ENCODE measurements around the genes NUP35 and ZNF804A.

DNA sequence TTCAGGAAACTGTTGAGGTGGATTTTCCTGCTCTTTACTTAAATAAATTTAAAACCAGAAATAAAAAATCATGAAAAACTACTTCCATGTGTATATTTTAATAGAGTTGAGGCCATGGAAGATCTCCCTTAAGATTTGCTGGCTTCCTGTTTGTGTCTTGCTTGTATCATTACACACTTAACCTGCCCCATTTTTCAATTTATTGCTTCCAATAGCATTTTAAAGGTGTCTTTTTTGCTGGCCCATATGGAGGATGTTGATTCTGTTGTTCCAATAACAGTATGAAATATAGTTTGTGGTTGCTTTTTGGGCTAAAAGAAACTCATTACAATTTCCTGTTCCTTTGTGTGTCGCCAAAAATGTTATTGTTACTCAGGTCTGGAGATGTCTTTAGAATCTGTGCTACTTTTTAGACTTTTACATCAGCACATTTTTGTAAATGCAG, 234.0 kb upstream of the ITGA4 start:
- RRBS = no CpG with 5 or more reads among the region's 1 CpG

DNA sequence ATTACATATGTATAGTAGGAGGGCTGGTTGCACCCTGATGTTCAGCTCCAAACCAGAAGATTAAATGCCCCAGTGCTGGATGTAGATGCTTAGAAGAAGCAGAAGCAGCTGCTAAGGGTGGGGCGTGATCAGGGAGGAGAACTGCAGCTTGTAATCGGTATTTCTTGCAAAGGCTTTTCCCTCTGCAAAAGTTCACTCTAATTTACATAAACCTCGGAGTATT, 145.3 kb upstream of the ITGA4 start:
- RRBS = no CpG with 5 or more reads among the region's 3 CpGs

- RRBS = no CpG with 5 or more reads among the region's 6 CpGs
Measured at GRCh38 chr2:181312626-181313196, 144.5 kb upstream of the ITGA4 start.

GRCh38 chr2:181457726-181458423, 689 bp downstream of the ITGA4 start:
- RRBS = 2% methylated on average over 3 of the region's 46 CpGs

- RRBS = no CpG with 5 or more reads among the region's 2 CpGs
Measured at GRCh38 chr2:181728782-181729056, 48.4 kb upstream of the NEUROD1 start.

DNA sequence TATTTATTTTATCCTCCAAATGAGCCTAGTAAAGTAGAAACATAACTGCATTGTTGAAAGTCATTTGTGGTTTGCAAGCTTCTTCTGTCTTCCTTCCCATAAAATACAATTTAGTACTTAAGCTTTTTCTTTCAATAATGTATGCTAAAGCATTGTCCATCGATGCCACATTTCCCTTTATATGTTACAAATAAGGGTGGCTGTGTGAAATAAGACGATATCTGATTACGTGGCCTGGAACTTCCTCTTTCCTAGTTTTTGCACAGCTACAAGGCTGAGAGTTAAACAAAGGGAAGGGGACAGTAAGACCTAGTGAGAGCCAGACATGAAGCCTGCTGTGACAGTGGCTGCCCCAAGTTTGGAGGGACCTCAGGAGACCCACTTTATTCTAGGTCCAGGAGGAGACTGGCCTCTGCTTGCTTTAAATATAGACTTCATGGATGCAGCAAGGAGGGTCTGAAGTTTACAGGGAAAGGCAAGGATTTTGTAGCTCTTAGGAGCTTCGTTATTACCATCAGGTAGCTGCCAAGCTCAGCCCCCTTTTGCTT, 85.8 kb upstream of the ITPRID2 start:
- RRBS = no CpG with 5 or more reads among the region's 4 CpGs

- RRBS = no CpG with 5 or more reads among the region's 10 CpGs
Measured at GRCh38 chr2:181810670-181811740, 80.5 kb upstream of the ITPRID2 start.

DNA sequence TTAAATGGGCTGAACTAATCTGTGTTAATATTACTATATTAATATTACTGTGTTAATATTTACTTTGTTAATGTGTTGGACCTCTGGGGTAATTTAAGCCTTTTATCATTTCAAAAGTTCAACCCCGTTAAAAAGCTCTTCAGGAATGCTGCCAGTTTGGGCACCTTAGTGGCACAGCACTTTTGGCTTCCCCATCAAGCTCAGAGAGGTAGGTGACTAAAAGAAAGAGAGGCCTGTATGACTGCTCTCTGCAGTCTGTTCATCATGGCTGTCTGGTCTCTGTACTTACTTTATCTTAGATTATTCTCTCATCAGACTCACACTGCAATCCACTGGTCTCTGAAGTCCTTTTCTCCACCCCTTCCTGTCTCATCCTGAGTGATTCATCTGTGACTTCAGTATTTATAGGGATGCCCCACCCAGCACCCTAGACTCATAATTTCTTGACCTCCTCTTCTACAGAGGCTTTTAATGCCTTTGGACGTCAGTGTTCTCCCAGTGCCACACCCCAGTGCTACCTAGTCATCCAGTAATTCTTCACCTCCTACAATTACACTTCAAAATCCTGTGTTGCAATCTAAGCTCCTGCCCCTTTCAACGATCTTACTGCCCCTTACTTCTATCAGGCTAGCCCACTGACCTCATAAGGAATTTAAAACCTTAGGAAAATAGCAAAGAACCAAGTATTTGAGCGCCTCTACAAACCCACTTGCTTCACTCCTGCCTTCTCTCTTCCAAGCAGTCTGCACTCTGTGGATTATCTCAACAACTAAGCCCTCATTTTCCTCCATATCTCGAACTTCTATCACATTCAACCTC, 14.9 kb upstream of the ITPRID2 start:
- RRBS = no CpG with 5 or more reads among the region's 5 CpGs

DNA sequence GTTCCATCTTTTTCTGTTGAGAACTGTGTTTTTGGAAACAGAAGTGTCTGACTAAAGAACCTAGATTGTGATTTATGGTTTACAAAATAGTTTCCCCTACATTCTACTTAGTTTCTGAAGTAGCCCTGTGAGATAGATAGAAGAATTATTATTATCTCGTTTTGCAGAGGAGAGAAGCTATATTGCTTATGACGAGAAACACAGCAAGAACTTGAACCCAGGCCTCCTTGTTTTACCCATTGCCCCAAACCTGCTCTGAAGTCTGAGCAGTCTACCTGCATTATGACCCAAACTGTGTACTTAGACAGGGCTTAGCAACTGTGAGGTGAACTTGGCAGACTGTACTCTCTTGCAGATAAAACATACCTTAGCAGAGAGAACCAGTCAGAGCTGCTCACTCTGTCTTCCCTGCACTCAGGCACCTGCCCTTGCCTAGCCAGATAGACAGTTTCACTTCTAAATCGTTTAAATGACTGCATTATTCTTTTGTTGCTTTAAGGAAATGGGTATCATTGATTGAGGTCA, 20.2 kb downstream of the ITPRID2 start:
- RRBS = no CpG with 5 or more reads among the region's 3 CpGs

DNA sequence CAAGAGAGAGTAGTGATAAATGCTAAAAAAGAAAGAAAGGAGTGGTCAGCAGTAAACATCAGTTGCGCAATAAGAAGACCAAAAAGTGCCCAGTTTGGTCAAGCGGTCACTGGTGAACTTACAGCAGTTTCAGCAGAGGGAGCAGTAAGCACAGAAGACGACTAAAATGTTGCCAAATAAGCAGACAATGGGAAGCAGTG, 45.8 kb downstream of the DNAJC10 start:
- RRBS = no CpG with 5 or more reads among the region's 3 CpGs

DNA sequence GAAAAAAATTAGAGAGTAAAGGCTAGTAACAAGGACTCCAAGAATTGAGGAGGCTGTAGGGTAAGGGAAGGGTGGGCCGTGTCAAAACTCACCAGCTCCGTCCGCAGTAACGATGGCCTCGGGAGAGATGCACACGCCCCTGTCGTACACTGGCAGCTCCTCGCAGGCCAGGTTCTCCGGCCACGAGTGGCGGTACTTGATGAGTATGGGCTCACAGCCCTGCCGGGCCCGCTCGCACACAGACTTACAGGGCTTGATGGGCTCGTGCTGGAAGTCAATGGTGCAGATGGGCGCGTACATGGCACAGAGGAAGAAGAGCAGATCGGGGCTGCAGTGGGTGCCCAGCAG, 480 bp downstream of the FRZB start:
- RRBS = 5% methylated on average over 2 of the region's 18 CpGs

GRCh38 chr2:182973923-182974911, 64.0 kb downstream of the NCKAP1 start:
- RRBS = no CpG with 5 or more reads among the region's 2 CpGs

- RRBS = no CpG with 5 or more reads among the region's 18 CpGs
Measured at GRCh38 chr2:183038758-183039263, 554 bp upstream of the NCKAP1 start.

DNA sequence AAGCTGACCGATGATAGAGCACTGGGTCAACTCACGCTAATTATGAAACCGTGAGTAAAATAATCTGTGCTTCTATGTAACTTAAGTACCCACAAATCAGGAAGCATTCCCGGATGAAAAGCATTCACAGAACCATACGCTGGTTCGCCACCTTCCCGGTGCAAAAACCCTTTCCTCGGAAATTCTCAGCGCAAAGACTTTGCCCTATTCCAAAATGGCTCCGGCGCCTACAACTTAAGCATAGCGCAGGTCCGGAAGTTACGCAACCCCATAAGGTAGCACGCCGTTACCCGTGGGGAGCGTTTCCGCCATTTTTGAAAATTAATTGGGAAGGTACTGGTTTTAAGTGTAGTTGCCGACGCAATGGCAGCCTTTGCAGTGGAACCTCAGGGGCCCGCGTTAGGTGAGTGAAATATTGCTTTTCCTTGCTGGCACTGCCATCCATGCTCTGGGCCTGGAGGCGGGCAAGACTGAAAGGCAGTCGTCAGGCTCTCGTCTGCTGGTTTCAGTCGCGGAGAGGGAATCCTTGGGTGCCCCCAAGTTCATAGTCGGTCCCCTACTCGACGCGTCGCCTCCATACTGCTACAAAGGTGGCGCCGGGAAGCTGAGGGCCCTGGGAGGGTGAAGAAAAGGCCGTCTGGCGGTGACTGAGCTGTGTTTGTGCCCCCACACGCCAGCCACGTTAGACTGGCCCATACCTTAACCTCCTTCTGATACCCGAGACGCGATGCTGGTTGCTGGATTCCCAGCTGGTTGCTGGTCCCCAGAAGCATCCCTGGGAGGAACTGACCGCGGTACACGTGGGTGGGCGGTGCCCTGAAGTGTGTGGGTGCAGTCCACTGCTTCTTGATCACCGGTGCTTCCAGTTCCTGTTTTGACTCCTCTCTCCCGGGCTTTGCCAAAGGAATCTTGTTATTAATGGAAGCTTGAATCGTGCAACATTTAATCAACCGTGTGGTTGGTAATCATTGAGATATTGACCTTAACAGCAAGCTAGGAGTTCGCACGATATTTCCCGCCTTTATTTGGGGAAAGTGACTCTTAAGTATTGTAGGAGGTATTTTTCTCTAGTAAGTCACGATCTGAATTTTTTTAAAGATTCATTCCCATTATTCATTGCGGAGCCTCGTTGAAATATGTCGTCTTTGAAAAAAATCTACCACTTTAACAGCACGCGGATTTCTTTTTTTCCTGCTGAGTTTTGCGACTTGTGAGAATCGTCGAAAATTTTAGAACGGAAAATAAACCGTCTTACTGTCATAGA, at the start of gene NUP35:
NUP35 (plus strand) TSS at position 349 of the 1,264 bp plus-strand sequence.
- RRBS = 0% methylated on average over 2 of the region's 64 CpGs

DNA sequence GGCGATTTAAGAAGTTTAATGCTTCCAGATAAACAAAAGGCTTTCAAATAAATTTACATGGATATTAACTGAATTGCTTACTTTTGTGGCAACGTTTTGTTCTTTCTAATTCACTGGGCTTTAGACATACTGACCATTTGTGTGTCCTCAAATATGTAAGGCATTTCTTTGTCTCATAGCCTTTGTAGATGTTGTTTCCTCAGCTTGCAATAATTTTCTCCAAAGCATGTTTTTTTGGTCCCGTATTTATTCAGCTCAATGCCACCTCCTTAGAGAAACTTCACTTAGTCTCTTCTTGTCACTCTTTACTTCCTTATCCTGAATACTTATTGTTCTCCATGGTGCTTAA, 98.5 kb downstream of the NUP35 start:
- RRBS = no CpG with 5 or more reads among the region's 3 CpGs

DNA sequence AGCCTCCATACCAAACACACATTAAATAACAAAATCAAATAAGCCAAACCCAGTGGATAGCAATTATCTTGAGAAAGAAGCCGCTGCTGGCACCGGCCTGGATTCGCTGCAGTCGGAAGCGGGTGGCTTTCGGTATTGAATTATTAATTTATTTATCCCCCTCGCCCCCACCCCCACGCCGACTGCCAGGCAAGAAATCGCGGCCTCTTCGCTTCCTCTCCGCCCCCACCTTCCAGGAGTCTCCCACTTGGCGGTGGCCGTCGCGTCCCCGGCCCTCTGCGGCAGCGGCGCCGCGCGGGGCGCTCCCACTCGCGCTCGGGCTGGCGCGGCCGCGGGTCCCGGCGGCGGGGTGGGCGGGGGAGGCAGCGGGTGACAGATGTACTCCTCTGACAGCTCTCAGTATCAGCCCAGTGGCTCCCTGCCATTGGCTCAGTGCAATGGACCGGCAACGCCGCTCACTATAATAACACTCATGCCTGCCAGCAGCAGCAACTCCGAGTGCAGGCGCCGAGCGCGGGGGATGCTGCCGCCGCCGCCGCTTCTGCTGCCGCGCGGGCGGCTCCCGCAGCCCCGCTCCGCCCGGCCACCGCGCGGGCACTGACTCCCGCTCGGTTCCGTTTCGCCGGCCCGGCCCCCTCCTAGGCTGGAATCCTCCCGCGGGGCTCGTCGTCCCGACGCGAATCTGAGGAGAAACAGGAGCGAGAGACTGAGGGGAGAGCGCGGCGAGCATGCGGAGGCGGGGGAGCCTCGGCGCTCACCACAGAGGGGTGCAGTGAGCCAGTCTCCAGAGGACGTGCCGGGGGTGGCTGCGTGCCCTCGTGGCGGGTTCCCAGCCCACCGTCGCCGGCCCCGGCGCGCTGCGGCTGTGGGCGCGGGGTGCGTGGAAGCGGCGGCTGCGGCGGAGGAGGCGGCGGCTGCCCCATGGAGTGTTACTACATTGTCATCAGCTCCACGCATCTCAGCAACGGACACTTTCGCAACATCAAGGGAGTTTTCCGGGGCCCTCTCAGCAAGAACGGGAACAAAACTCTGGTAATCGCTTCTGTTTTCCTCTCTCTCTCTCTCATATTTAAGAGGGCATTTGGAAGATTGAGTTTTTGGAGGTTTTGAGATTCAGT, at the start of gene ZNF804A:
ZNF804A (plus strand) TSS at position 491 of the 1,118 bp plus-strand sequence.
- RRBS = under 1% methylated on average over 32 of the region's 108 CpGs

GRCh38 chr2:185864373-185865250, 126.0 kb downstream of the FSIP2 start:
- RRBS = no CpG with 5 or more reads among the region's 33 CpGs

- RRBS = no CpG with 5 or more reads among the region's 11 CpGs
Measured at GRCh38 chr2:186589123-186589584, 702 bp upstream of the ITGAV start.

- RRBS = no CpG with 5 or more reads among the region's 6 CpGs
Measured at GRCh38 chr2:186669639-186670126, 24.2 kb upstream of the FAM171B start.

- RRBS = no CpG with 5 or more reads among the region's 4 CpGs
Measured at GRCh38 chr2:186676603-186677164, 17.2 kb upstream of the FAM171B start.